Jurkat, Clone E6-1 (cell line): ENCODE data around the genes EPHA6 and OR5H14.

GRCh38 chr3:88189109-88189710, 39.5 kb downstream of the C3orf38 start:
- RRBS = no CpG with 5 or more reads among the region's 15 CpGs

- RRBS = no CpG with 5 or more reads among the region's 3 CpGs
These were observed 75.3 kb downstream of the PROS1 start for GRCh38 chr3:93898396-93898823.

- RRBS = no CpG with 5 or more reads among the region's 7 CpGs
These were observed 35.0 kb downstream of the PROS1 start for GRCh38 chr3:93938583-93939232.

- RRBS = no CpG with 5 or more reads among the region's 5 CpGs
These were observed 23.6 kb downstream of the ARL13B start for GRCh38 chr3:94003430-94004067.

- RRBS = no CpG with 5 or more reads among the region's 9 CpGs
These were observed 3.7 kb downstream of the DHFR2 start for GRCh38 chr3:94058654-94059854.

DNA sequence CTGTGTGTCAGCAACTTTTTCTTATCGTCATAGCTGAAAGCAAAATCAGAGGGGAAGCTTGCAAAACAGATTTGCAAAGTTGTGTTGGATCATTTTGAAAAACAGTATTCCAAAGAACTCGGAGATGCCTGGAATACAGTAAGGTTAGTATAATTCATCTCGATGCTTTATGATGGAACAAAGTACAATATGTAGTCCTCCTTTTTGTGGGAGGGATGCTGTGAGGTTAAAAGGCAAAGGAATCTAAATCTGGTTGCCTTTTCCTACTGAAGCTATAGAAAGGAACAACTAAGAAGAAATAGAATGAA, 1.5 kb downstream of the NSUN3 start:
- RRBS = no CpG with 5 or more reads among the region's 3 CpGs

DNA sequence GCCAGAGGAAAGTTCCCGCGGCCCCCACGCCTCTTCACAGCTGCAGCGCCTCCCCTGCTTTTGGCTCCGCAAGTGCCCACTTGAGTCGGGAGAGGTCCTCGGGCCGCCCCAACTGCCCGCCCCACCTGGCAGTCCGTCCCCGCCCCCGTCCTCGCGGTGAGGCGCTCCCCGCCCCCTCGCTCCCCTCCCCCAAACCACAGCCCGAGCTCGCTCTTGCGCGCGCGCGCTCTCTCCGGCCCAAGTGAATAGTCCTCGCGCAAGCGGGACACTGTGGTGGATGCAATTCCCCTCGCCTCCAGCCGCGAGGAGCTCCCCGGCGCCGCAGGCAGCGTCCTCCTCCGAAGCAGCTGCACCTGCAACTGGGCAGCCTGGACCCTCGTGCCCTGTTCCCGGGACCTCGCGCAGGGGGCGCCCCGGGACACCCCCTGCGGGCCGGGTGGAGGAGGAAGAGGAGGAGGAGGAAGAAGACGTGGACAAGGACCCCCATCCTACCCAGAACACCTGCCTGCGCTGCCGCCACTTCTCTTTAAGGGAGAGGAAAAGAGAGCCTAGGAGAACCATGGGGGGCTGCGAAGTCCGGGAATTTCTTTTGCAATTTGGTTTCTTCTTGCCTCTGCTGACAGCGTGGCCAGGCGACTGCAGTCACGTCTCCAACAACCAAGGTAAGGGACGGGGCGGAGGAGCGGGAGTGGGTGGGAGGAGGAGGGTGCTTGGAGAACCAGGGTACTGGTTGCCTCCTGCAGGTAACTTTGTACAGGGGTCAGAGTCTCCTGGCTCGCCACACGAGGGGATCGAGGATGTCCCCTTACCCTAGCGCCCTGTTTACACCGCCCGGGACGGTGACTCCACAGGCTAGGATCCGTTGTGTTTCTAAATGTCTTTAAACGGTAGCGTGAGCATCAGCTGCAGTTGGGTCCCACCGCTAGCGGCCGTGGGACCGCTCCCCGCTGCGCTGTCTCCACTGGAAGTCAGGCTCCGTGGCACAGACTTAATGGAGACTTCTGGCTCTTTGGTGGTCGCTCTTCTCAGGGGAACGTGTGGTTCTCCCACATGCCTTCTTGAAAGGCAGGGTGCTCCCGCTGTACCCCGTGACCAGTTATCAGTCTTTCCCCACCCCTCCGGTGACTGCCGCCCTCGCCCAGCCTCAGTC, at the start of gene EPHA6:
EPHA6 (plus strand) TSS at position 248 of the 1,150 bp plus-strand sequence.
- RRBS = 45% methylated on average over 14 of the region's 79 CpGs

DNA sequence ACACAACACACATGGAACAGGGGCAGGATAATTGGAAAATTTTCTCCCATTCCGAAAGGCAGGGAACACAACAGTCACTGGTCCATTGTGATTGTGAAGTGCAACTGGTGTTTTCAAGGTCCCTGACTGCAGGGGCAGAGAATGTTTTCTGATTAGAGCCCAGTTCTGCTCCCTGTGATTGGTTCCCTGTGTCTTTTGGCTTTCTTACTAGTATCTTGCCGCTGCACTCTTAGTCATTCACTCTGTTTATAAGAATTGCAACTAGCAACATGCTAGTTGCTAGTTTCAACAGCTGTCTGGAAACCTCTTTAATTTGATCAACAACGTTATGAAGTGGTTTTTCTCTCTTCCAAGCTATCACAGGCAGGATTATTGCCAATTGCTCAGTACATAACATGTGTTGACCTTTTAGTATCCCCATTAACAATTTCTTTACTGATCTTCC, 177.5 kb downstream of the EPHA6 start:
- RRBS = no CpG with 5 or more reads among the region's 3 CpGs

DNA sequence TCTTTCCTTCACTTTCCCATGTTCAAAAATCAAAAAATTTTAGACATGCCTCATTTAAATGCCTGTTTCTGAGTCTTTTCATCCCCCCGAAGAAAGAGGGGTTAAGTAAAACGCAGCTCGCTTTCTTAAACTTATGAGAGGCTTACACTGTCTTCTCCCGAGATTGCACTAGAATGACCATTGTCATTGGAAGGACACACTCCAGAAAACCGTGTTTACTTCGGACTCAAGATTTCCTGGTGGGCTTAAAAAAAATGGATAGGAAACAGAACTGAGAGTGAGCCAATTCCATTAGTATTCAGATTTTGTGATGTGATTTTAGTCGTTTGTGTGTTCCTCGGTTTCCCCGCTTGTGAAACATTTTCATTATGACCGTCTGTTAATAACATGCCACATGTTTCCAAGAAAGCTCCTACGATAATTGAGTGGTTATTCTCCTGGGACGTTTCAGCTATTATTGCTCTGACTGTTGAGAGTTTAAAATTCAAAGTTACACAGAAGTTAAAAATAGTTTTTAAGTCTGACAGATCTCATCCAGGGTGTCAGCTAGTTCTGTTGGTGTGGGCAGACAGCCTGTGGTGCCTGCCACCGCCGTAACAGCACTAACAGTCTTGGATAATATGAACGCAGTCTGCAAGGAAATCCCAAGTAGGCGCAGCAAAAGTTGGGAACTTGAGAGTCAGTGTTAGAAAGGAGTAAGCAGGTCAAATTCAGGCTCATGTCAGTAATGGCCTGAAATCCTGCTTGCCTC, 1.5 kb downstream of the CRYBG3 start:
- RRBS = no CpG with 5 or more reads among the region's 16 CpGs

GRCh38 chr3:97875738-97876621, 54.2 kb downstream of the CRYBG3 start:
- RRBS = no CpG with 5 or more reads among the region's 9 CpGs

- RRBS = no CpG with 5 or more reads among the region's 1 CpG
These were observed 64.4 kb downstream of the CRYBG3 start for GRCh38 chr3:97886283-97886631.

- RRBS = no CpG with 5 or more reads among the region's 14 CpGs
These were observed 61.7 kb downstream of the RIOX2 start for GRCh38 chr3:97910490-97911011.

- RRBS = no CpG with 5 or more reads among the region's 1 CpG
These were observed at the start of gene OR5H14 for GRCh38 chr3:98147184-98147578. Gene OR5H14, plus strand, starts transcription at chr3:98147479.

DNA sequence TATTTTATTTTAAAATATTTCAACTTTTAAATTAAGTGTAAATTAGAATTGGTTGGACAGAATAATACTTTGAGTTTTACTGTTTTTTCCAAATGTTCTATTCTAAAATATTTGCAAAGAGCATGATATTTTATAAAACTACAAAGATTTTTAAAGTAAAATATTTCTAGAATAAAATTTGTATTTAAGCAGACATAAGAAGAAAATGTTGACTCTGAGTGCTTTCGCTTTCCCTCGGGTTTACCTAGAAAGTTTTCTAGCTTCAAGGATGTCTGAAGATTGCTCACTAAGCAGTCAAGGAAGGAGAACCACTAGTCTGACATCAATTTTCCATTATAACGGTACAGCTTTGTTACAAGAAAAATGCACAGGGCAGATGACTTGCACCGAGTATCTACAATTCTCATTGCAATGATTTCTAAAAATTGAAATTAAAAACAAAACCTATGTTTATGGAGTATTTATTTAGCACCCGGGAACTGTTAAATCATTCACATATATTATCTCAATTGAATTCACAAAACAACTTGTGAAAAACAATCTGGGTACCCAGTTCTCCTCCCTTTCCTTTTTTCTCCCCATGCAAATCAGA, 14.2 kb downstream of the GPR15 start:
- RRBS = no CpG with 5 or more reads among the region's 5 CpGs

DNA sequence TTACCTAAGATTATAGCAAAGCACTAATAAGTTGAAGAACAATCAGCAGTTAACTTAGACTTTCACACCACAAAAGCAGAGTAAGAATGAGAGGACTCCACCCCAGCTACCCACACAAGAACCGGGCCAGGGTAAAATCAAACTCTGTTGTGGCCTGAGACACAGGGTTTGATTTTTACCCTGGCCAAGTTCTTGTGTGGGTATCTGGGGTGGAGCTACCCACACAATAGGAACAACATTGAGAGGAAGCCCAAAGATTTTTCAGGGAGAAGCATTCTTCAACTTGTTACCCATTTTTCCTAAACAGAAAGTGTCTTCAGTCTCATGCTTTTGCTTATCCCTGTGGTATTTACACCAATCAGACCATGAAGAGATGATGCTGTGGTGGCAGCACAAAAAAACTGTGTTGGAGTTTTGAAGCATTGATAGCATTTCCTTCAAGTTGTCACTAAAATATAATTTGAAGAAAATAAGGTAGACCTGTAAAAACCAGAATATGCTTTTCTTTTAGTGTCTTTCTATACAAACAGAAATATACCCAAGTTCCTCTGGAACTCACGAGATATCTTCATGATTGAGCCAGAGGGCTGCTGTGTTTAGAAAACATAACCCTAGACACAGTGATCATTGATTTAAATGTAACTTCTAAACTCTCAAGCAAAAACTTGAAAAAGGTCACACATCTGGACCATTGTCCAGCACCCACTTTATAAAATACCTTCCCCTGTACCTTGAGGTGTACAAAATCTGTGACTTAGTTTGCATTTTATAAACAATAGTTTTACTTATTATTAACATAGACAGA, 25.5 kb downstream of the CPOX start:
- RRBS = no CpG with 5 or more reads among the region's 2 CpGs

DNA sequence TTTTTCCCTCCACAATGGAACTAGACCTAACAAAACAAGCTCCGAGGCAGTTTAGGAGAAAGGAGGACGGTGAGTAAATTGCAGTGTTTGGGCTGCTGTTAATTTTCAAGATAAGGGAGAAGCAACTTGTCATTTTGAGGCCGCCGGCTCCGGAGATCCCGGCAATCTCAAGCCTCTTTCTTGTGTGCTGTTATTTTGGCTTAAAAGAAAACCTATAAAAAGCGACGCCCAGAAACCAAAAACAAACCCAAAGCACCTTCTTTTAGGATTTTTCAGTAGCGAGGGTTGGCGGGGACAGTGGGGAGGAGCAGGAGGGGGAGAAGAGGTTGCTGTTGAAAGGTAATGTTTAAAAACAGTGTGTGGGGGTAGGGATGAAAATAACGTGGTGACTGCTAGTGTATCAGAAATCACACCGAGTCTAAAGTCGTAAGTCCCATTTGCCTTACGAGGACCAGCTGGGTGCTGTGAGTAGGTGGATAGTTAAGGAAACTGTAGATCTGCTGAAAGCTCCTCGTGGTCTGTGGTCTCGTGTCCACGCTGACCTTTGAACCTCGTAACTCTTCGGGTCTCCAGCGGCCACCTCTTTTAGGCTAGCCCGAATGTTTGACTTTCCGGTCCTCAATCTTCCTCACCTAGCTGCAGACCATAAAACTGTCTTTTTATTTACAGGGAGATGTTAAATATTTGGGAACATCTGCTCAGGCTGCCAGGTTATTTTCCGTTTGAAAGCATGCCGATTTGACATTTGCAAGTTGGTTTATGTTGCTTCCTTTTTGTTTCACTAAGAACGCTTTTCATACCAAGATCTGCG, 29.4 kb upstream of the ST3GAL6 start:
- RRBS = no CpG with 5 or more reads among the region's 26 CpGs

- RRBS = no CpG with 5 or more reads among the region's 1 CpG
These were observed 1.0 kb downstream of the ST3GAL6 start for GRCh38 chr3:98764149-98764537.

DNA sequence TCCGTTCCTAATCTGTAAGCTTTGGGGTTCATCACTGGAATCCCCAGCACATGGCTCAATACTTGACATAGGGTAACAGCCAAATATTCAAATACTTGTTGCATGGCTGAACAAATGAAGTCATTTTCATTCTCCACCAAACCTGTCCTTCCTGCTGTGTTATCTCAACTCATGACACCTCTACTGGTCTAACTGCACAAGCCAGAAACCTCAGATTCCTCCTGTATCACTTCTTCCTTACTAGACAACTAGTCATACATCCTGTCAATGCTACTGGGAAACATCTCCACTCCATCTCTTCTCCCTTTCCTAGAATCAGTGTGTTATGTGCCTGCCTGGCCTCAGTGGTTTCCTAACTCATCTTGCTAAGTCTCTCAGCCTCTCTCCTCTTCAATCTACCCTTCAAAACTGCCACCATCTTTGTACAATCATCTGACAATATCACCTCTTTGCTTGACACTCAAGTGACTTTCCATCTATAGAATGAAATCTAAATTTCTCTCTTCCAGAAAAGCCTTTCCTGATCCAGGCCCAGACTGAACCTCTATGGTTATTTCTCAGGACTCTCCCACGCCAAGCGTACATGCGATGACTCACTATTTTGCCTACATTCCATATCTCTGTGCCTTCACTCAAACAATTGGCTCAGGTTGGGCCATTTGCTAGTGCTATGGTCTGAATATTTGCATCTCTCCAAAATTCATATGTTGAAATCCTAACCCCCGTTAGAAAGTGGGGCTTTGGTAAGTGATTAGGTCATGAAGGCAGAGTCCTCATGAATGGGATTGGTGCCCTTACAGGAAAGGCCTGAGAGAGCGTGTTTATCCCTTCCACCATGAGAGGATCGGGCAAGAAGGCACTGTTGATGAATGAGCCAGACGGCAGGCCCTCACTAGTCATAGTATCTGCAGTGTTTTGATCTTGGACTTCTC, 43.7 kb downstream of the ST3GAL6 start:
- RRBS = no CpG with 5 or more reads among the region's 8 CpGs

DNA sequence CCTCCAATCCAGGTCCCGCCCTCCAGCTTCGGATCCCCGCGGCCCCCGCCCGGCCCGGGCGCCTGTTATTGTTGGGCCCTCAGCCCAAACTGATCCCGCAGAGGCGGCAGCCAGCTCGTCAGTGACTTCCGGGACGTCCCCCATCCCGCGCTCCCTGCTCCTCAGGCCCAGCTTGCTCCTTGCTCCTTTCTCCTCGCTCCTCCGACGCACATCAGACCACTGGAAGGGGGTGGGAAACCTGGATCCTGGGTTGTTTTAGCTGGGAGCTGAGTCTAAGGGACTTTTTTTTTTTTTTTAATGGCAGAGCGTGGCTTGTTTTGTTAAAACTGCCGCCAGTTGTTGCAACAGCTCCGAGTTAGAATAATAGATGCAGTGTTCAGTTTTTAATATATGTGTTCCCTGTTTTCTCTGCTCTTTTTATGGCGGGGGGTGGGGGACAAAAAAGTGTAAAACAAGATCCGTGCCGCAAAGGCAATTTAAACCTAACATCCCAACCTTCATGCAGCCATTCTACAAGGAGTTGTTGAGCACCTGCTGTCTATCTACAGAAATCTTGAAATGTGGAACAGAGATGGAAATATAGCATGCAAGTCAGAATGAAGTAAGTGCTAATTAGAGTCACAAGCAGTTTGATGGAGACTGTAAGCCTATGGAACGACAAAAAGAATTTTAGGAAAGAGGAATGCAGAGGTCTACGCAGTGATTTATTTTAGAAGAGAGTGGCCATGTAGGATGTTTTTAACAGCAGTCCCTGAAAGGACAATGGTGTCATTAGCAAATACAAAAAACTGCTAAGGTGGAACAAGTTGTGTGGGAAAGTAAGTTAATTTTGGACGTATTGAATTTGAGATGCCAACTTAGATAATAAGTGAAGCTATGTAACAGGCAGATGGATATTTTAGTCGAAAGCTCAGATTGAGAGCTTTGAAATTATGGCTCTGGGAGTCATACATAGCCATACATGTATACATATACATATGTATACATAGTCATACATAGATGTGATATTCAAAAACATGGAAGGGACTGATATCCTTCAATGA, 743 bp upstream of the DCBLD2 start:
- RRBS = 2% methylated on average over 6 of the region's 28 CpGs

DNA sequence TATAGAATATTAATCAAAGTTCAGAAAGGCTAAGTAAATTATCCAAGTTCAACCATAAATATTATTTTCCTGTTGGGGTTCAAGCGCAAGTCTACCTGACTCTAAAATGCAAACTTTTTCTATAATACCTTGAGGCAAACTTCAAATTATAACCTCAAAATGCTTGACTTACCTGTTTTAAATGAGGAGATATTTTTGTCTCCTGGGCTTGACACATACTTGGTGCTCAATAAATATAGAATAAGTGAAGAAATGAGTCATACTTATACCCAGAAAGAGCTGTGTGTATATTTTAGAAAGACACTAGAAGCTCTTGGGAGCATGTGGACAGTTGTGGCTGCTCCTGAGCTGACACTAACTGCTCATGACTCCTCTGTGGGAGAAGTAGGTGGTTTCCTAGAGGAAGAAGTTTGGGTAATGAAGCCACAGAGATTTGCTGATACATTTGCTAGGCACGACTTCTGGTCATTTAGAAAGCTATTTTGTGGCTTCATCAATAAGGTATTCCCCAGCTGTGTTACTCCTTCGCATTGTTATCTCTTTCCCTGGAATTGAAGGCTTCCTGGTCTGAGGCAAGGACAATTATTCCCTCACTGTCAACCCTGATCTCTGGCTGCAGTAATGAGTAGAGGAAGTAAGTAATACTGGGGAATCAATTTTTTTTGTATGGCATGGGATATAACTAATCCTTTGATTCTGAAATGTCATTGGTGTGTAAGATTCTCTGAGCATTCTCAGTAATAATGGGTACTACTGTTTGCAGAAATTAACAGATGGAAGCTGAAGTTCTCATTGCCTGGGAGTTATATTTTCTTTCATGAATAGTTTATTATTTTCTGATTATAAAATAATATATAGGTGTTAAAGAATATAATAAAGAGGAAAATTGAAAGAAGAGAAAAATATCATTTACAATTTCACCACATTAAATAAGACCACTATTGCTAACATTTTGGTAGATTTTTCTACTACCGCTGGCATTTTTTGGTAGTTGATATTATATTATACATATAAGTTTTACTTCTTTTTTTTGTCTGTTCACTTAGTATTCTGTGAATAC, 79.6 kb upstream of the DCBLD2 start:
- RRBS = no CpG with 5 or more reads among the region's 4 CpGs